PFSK-1 (cell line): ENCODE measurements around the gene CMPK2.

GRCh38 chr2:3492682-3493545, 26.4 kb downstream of the ADI1 start:
- RRBS: 90% methylated on average over 9 of the region's 35 CpGs

- RRBS: no CpG with 5 or more reads among the region's 7 CpGs
Measured at GRCh38 chr2:3505685-3506341, 13.5 kb downstream of the ADI1 start.

GRCh38 chr2:3536731-3537168, 17.4 kb upstream of the ADI1 start:
- RRBS: no CpG with 5 or more reads among the region's 9 CpGs

GRCh38 chr2:3557282-3557481, 951 bp downstream of the RNASEH1 start:
- RRBS: no CpG with 5 or more reads among the region's 5 CpGs

DNA sequence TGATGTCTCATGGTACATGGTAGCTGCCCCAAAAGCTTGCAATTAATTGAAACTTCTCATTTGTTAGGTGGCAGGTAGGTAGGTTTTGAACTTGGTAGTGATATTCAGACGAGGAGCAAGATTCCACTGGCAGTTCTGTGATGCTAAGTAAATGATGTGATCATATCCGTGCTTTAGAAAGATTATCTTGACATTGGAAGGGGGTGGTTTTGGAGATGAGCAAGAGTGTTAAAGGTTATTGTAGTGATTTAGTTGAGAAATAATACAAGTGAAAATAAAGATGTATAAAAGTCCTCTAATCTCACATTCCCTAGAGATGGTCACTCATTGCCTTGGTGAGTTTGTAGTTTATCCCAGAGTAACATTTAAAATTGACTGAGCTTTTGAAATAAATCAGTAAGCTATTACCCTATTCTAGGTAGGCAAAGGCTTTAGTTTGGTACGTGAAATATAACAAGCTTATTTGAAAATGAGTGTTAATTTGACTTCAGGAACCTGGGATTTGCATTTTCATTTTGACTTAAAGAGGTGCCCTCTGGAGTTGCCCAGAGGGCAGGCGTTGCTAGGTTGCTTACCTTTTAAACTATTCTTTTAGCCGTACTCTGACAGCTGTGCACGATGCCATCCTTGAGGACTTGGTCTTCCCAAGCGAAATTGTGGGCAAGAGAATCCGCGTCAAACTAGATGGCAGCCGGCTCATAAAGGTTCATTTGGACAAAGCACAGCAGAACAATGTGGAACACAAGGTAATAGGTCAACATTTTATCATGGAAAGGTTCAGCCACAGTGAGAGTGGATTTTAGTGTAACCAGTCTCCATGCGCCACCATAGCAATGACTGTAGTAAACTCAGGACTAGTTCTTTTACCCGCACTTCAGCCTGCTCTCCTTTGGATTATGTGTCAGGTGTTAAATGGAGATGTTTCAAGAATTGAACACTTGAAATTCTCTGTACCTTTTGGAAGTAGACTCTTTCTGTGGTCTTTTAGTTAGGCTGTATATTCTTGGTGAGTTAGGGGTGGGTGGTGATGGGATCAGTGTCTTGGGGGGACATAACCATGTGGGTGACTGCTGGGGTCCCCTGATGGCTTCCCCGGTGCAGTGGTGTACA, 4.8 kb downstream of the RPS7 start:
- RRBS: 69% methylated on average over 1 of the region's 13 CpGs

DNA sequence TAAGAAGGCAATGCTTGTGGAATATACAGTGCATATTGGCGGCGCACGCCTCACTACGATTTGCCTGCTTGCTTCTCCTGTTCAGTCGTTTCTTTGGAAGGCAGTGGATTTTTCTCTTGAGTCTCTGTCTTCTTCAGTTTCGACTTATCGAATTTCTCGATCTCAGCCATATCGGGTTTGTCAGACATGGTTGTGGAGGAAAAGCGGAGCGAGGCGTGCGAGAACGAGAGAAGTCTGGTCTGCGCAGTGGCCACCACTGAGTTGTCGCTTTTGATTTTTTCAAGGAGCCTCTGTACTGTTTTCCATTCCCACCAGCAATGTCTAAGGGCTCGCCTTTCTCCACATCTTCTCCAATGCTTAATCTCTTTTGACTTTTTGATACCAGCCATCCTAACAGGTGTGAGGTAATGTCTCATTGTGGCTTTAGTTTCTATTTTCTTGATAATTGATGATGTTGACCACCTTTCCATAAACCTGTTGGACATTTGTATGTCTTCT, 22.6 kb downstream of the COLEC11 start:
- RRBS: no CpG with 5 or more reads among the region's 17 CpGs

DNA sequence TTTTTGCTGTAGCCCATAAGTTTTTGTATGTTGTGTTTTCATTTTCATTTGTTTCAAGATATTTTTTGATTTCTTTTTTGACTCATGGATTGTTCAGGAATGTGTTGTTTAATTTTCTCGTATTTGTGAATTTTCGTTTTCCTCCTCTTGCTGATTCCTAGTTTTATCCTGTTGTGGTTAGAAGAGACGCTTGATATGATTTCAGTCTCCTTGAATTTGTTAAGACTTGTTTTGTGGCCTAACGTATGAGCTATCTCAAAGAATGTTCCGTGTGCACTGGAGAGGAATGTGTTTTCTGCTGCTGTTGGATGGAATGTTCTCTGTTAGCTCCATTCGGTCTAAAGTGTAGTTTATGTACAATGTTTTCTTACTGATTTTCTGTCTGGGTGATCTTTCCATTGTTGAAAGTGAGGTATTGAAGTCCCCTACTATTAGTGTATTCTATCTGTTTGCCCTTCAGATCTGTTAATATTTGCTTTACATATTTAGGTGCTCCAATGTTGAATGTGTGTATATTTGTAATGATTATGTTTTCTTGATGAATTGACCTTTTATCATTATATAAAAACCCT, 25.9 kb downstream of the COLEC11 start:
- RRBS: no CpG with 5 or more reads among the region's 6 CpGs

DNA sequence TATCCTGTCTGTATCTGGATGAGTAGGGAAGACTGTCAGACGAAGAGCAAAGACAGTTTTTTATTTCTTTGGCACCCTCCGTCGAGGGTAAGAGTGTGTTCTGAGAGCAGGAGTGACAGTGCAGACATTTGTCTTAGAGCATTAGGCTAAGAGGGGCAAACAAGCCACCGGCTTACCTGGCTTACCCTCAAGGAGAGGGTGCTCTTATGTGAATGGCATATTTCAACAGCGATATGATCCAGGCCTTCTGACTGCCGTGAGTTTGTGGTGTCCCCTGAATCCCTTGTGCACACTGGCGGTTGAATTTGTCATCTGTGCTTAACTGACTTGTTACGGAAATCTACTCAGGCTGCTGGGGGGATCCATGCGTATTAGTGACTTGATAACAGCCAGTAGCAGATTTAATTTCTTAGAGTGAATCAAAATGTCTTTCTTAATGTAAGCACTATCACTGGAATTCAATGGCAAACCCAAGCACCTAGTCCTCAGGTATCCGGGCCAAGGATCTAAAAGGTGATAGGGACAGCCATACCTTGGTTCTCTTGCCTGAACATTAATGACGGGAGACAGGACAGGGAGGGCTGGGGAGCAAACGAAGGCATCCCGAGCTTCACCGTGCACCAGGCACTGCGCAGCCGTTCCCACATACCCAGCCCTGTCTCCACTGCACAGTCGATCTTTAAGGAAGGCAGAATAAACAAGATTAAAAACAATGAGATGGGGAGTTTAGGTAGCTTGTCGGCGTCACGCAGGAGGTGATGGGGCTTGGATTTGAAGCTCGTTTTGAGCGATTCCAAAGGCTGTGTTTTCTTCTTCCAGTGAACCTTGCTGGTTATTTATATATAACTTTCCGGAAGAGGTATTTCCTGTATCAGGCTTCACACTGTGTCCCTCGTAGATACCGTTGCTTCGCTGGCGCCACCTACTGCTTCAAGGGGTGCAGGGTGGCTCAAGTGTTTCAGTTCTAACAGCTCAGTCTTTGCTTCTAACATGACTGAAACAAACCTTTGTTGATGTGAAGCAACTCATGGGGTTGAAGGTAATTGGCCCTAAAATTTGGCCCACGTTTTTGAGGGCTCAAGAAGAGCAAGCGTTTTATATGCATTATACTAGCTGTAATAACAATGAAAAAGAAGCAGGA, 77.1 kb downstream of the DCDC2C start:
- RRBS: no CpG with 5 or more reads among the region's 29 CpGs

DNA sequence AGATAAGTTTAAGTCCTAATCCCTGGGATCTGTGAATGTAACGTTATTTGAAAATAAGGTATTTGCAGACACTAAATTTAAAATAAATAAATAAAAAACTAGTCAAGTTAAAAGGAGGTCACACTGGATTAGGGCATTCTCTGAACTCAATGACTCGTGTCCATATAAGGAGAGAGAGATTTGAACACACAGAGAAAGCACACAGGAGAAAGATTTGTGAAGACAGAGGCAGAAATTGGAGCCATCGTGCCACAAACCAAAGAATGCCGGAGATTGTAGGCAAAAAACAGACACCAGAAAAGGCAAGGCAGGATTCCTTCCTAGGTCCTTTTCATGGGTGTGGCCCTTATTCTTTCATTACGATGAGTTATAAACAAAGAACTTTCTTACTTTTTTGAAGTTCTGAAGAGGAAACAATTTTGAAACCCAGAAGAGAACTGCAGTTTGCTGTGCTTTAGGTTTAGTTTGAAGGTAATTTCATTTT, 981.6 kb downstream of the DCDC2C start:
- RRBS: no CpG with 5 or more reads among the region's 5 CpGs

GRCh38 chr2:5690037-5690535, 2.1 kb upstream of the SOX11 start:
- RRBS: no CpG with 5 or more reads among the region's 10 CpGs

DNA sequence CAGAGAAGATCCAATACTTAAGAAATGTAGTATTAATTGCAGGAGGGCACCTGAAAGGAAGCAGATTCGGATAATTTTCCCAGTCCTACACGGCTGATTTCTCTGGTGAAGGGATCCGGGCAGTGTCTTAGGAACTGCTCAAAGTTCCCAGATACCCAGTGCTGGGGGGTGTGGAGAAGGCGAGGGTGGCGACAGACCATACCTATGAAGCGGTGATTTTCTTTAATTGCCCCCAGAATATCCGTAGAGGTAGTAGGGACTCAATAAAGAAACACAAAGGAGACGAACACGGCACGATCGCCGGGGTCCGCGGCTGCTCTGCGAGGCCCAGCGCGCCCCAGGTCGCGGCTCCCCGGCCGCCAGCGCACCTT, 1.4 kb upstream of the SOX11 start:
- RRBS: 77% methylated on average over 9 of the region's 22 CpGs

- RRBS: 24% methylated on average over 15 of the region's 116 CpGs
Measured at GRCh38 chr2:5693217-5694425, 1.4 kb downstream of the SOX11 start.

DNA sequence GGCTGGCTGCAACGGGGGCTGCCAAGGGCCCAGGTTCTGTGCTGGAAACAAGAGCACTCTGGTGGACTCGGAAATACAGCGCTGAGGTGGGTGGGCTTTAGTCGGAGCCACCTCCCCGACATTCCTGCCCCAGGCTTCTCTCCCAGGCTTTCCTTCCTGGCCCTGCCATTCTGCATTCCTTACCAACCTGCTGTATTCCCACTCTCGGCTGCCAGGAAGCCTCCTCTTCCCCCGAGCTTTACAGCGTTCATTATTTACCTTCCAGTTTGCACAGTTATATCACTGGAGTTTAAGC, 246.3 kb downstream of the SOX11 start:
- RRBS: no CpG with 5 or more reads among the region's 8 CpGs

GRCh38 chr2:6865082-6866164, at the start of gene CMPK2:
CMPK2 (minus strand) TSS chr2:6865907.
- RRBS: 14% methylated on average over 79 of the region's 138 CpGs

- RRBS: no CpG with 5 or more reads among the region's 5 CpGs
Measured at GRCh38 chr2:6866409-6866881, 738 bp upstream of the CMPK2 start.

DNA sequence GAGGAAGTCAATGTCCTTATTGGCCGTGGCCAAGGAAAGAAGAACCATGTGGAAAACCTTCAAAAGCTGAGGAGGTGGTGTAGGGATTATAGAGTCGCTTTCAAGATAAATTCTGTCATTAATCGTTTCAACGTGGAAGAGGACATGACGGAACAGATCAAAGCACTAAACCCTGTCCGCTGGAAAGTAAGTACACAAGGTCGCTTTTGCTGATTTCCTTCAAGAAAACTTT, 9.3 kb downstream of the RSAD2 start:
- RRBS: no CpG with 5 or more reads among the region's 7 CpGs

DNA sequence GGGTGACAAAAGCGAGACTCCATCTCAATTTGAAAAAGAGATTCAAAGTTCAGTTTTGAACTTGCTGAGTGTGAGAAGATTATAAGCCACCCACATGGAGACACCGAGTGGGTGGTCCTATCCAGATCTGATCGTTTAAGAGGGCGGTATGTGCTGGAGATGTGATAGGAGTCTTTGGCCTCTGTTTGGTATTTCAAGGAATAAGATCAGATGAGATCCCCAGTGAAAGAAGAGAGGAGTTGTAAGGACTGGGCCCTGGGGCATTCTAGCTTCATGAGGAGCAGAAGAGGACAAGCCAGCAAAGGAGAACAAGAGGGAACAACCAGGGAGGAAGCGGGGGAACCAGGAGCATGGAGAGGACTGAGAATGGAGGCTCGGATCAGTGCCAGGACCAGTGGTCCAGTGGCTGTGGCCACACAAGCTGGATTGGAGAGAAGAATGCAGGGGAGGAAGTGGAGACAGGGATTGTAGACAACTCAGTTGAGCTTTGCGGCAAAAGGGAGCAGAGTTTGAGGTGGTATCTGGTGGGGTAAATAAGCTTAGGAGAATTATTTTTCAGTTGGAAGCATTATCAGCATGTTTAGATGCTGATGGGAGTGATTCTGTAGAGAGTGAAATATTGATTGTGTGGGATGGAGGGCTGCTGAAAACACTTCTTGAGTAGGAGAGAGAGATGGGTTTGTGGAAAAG, 25.9 kb downstream of the RNF144A start:
- RRBS: no CpG with 5 or more reads among the region's 7 CpGs

DNA sequence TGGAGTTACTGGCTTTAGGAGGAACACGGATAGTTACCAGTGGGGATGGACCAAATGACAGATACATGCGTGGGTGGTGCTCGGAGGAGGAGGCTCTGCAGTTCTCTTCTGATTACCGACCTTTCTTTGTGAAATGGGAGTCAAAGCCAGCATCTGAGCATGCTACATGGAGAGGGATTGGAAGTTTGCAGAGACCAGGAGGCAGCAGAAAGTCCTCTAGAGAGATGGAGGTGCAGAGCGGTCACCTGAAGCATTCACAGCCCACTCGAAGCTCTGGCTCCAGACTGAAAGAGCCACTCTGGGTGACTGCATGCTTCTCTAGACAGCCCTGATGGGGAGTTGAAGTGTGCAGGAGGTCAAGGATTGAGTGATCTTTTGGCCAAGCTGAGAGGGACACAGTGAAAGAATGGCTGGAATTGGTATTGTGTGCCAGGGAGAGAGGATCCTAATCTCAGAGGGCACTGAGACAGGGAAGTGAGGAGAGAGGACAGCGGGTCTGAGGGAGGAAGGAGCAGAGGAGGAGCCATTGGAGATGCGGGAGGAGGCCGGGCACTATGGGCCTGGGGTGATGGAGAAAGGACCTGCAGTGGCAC, 26.5 kb downstream of the RNF144A start:
- RRBS: 82% methylated on average over 1 of the region's 9 CpGs

GRCh38 chr2:7430340-7430900, 513.2 kb downstream of the RNF144A start:
- RRBS: no CpG with 5 or more reads among the region's 12 CpGs